Measurements from ENCODE around the gene CDIP1.

GRCh38 chr16:4064794-4065664 lies 51.2 kb downstream of the ADCY9 start:
- RRBS = no CpG with 5 or more reads among the region's 20 CpGs

DNA sequence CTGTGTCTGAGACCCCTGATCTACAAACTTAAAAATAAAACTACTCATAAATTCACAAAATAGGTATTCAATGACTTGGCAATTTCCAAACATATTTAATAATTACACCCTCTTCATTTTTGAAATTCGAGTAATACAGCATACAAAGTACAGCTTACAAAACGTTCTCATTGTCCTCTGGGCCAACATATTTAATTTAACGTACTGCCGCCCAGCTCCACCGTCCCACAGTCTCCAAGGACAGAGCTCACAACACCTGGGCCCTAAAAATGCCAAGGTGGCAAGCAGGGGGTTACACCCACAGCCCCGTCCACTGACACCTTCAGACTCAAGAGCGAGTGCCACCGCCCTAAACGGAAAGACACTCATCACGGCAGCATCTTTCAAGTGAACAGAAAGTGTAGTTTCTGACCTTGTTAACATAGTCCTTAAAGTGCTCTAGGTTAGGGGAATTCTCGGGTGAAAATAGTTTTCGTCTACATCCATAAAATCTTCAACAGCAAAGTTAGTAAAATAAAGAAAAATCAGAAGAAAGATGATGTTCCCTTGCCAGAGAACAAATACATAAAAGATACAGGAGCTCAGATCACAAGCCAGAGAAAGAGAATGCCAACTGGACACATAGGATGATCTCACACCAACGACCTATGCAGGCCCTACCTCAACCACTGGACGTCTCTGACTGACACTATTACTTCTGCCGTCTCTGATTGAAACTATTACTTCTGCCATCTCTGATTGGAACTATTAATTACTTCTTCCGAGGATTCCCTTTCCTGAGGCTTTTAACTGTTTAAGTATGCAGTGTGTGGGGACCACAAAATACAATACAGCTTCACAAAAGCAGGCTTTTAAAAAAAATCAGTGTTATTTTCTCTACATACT lies 4.1 kb downstream of the ADCY9 start:
- RRBS = no CpG with 5 or more reads among the region's 16 CpGs

DNA sequence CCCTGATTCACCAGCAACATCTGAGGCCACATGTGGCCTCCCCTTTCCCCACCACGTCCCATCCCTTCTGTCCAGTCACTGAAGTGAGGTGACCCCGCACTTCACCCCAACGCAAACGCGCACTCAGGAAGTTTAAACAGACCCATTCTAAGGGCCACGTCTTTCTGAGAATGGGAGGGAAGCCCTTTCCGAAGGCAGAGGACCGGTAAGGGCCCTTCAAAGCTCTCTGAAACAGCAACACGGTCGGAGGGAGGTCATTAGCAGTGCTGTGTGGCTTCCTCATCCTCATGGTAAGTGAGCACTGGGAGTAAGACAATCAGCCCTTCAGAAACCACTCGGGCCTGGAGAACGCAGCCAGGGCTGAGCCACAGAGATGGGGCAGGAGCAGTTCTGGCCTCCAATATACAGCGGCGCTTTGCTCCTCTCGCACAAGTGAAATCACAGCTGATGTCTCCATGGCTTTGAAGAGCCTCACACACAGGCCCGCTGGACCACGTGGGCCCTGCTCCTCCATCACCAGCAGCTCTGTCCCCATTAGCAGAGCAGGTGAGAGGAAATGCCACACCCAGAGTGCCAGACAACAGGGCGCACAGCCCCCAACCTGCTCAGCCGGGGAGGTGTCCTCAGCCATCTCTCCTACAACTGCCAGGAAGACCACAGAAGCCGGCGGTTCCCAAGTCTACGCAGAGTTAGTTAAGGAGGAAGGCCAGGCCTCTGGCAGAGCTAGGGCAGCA lies 23.6 kb downstream of the SRL start:
- RRBS = no CpG with 5 or more reads among the region's 22 CpGs

DNA sequence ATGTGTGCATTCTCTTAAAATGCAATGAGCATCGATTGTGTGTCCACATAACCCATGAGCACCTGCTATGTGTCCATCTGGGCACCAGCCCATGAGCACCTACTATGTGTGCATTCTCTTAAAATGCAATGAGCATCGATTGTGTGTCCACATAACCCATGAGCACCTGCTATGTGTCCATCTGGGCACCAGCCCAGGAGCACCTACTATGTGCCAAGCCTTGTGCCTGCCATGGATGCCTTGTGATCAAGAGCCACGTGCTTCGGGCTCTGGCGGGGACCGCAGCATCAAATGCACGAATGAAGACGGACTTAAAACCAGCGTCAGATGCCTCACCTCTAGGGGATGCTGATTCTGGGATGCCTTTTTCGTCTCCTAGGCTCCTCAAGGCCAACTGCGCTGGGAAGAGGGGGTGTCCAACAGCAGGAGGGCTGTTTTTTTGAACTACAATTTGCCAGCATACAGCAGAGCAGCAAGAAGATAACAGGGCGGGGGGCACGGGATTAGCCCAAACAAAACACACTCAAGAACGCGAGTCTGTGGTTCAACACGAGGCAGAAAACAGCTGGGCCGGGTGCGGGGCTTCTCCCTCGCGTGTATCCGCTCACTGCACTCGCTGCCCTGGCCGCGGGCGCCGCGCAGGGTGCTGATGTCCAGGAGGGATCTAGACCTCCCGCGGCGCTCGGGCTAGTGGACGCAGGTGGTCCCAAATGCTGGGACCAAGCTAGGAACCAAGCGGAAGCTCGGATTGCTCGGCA lies 1.3 kb upstream of the GLIS2 start:
- RRBS = no CpG with 5 or more reads among the region's 35 CpGs

DNA sequence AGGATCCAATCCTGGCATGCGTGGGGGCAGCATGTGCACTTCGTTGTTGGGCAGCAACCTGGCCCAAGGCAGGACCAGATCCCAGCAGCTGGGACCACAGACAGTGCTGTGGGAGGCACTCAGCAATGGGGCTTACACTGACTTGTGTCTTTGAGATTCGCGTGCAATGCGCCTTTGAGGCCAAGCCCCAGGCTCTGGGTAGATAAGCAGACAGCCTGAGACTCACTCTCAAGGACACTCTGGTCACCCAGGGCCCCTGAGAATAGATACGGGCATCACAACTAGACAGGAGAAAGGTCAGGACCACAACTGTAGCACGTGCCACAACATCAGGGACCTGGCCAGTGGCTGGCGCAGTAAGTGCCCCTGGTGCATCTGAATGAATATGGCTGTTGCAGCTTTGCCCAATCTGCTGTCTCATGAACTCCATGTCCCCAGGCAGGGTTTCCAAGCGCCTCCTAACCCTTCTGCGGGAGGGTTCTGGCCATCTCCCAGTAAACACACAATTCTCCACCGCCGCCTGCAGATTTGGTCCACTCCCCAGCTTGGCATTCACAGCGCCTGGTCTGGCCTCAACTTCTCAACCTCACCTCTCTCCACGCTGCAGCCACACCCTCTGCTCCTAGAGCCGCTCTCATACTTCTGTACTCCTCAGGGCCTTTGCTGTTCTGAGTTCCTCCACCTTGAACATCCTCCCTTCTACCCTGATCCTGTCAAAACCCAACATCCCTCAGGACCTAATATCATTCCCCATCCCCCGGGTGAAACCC lies 3.1 kb downstream of the PAM16 start:
- RRBS = 57% methylated on average over 1 of the region's 16 CpGs

GRCh38 chr16:4353591-4354039 lies 2.5 kb upstream of the PAM16 start:
- RRBS = no CpG with 5 or more reads among the region's 6 CpGs

DNA sequence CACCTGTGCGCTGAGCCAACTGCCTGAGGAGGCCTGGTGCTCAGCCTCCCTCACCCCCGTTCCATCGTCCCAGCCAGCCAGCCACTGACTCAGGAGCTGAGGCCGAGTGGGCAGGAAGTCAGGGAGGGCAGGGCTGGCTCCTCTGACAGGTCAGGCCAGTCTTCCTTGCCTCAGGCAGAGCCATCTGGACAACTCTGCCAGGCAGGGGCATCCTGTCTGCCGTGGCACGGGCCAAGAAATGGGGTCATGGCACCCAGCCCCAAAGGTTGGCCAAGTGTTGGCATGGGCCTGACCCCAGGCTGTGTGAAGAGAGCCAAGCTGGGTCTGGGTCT lies 2.7 kb upstream of the VASN start:
- RRBS = no CpG with 5 or more reads among the region's 6 CpGs

- RRBS = no CpG with 5 or more reads among the region's 10 CpGs
Measured at GRCh38 chr16:4377541-4378007, 5.9 kb downstream of the VASN start.

- RRBS = 49% methylated on average over 6 of the region's 20 CpGs
Measured at GRCh38 chr16:4386405-4387312, 15.0 kb downstream of the VASN start.

- RRBS = no CpG with 5 or more reads among the region's 7 CpGs
Measured at GRCh38 chr16:4395028-4395401, 21.4 kb downstream of the CORO7 start.

DNA sequence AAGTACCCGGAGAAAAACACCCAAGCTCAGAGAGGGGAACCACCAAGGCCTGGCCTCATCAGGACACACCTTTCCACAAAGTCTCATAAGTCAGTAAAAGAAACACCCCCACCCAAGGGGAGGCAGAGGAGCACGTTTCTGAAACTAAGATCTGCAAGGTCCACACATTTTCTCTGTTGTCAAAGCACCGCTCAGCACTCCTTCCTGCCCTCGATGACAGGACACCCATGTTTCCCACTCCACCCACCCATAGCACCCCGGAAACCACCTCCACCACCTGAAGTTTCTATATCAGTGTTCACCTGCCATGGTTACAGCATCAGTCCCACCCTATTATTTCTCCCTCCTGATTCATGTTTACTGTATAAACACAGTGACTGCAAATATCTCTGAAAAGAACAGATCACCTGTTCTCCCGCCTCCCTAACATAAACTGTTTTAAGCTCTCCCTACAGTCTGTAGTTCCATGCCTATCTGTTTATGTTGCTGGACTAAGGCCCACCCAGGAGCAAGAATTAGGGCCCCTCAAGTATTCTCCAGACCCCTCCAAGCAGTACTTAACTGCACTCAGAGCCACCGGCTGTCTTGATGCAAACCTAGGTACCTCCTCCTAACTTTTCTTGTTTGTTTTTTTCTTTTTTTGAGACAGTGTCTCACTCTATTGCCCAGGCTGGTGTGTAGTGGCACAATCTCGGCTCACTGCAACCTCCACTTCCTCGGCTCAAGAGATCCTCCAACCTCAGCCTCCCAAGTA lies 2.0 kb downstream of the CORO7 start:
- RRBS = no CpG with 5 or more reads among the region's 9 CpGs

GRCh38 chr16:4416753-4417395 lies 478 bp upstream of the CORO7 start:
- RRBS = 6% methylated on average over 3 of the region's 32 CpGs

DNA sequence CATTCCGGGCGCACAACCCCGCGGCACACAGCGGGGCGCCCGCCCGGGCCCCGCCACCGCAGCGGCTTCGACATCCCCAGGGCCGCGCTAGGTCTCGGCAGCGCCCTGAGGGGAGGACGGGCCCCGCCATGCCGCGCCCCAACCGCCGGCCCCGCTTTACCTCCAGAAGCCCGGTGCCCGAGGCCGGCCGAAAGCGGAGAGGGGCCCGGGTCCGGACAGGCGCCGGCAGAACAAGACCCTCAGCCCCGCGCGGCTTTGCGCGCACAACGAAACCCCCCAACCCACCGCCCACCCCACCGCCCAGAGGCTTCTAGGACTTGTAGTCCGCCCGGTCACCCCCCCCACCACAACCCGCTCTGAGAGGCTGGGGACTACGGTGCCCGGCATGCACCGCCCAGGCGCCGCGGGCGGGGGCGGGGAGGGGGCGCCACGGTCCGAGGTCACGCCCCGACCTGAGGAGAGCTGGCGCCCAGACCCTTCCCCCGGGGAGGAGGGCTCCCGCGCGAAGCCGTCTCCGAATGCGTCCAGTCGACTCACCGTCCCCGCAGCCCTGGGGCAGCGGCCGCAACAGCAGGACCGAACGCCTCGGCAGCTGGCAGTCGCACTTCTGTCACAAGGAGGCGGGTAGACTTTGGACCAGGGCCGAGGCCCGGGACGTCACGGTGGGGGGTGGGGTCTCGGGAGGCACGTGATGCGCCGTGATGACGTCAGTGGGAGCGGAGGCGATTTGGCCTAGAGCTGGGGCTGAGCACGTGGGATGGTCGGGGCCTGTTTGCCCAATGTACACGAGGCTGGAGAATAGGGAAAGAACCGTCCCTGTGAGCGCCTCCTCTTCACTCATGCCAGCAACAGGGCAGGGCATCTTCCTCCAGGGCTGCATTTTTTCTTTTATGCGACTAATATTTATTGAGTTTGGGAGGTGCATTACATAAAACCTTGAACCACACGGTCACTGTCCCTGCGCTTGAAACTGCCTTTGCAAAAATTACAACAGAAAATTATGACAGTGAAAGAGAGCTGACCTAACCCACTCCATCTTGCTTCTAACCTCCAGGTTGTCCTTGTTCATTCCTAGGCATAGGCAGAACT lies at the start of gene CDIP1:
CDIP1 (minus strand) TSS at position 609 of the 1,089 bp plus-strand sequence.
- RRBS = 3% methylated on average over 24 of the region's 93 CpGs

DNA sequence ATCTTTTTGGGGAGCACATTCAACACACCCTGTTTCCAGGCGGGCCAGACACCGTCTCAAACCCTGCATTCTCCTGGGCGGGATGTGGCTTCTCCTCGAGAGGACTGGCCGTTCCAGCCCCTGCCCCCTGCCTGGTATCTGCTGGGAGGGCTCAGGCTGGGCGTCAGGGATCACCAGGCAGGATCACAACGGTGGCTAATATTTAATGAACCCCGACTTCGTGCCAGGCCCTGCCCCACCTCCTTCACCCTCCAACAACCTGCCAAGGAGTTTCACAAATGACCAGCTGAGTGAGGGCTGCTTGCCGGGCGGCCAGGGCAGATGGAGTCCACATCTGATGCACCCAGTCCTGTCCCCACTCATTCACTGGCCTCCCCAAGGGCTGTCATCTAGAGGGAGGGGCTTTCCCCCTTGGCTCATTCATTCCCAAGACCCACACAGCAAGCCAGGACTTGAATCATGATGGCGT lies 17.6 kb downstream of the UBALD1 start:
- RRBS = no CpG with 5 or more reads among the region's 12 CpGs

DNA sequence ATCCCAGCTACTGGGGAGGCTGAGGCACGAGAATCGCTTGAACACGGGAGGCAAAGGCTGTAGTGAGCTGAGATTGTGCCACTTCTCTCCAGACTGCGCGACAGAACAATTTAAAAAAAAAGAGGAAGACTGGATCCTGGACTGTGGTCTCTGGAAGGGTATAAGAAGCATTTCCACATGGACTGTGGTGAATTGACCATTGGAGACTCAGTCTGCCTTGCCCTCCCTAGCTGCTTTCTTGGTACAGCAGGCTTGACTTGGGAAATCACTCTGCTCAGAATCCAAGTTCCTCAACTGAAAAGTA lies 1.1 kb upstream of the MGRN1 start:
- RRBS = no CpG with 5 or more reads among the region's 5 CpGs

DNA sequence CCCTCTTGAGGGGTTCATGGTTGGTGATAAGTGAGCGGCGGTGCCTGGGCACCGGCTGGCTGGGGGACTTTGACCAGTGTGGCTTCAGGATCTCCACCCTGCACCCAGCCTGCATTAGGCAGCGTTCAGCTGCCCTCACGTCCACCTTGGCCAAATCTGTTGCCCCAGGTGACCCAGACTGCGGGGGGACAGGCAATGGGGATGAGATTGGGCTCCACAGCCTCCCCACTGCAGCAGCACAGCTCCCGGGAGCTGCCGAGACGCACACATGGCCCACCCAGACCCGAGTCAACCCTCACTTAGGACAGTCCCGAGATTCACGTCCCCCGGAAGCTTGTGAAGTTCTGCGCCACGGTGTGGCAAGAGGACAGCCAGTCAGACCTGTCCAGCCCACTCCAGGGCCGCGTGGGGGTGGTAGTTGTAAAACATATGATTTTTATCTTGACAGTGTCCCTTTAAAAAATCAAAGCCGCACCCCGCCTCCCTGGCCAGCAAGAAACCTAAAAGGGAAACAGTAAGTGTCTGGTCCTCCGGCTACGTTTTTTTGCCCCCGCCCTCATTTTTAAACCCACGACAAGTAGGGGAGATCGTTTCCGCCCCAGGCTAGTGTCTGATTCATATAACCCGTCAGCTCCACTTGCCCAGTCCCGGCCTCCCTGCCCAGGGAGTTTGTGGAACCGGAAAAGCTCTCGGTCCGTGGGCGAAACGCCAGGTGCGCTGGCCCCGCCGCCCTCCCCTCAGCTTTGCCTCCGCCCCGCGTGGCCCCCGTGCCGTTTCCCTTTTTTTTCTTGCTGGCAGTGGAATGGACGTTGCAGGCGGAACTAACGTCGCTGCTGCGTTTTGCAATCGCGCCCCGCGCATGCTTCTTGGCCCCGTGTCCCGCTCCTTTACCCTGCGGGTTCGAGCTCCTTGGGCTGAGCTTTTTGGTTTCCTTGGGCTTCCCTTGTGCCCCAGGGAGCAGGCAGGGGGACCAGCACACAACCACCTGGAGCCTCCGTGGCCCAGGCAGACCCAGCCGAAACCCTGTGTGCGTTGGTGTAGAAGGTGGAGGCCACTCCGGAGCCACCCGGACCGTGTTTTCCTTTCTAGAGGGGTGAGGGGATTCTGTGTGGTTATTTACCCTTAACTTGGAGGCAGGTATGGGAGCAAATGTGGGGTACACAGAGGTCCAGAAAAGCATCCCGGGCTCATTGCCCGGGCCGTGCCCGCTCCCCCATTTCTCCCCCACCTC lies 13.4 kb upstream of the NUDT16L1 start:
- RRBS = 89% methylated on average over 6 of the region's 63 CpGs

- RRBS = no CpG with 5 or more reads among the region's 37 CpGs
Measured at GRCh38 chr16:4681941-4682513, 11.3 kb upstream of the NUDT16L1 start.

GRCh38 chr16:4725059-4725563 lies 9.0 kb downstream of the ANKS3 start:
- RRBS = no CpG with 5 or more reads among the region's 5 CpGs

DNA sequence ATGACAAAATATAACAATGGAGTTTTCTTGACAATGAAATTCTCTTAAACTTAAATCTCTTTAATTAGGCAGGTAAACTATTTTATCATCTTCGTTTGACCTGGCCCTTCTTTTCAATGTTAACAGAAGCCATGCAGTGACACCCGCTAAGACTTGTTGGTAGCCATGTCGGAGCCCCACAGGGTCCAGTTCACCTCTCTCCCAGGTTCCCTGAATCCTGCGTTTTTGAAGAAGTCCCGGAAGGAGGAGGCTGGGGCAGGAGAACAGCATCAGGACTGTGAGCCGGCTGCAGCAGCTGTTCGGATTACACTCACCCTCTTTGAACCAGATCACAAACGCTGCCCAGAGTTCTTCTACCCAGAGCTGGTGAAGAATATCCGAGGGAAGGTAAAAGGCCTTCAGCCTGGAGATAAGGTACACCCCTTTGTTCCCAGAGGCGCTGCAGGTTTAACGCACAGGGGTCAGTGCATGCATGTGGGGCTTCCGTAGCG lies 5.5 kb downstream of the UBN1 start:
- RRBS = no CpG with 5 or more reads among the region's 13 CpGs

DNA sequence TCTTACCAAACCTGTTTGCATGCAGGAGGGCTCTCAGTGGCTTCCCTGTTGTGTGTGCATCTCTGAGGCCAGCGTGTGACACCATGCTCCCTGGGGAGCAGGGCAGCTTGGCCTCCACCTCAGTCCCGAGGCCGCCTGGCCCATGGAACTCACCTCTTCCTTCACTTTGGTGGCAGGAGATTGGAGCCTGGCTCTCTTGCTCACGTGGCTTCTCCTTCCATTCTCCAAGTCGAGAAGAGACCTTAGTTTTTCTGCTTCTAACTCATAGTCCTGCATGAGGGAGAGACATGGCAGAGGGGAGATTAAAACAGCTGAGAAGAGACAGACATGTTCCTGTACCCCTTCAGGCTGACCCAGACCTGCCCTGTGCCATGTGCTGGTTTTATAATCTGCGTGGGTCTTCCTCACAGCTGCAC lies 40.7 kb downstream of the UBN1 start:
- RRBS = no CpG with 5 or more reads among the region's 6 CpGs